H4 (cell line): ENCODE measurements around a stretch of chr9.

- RAMPAGE, long total RNA: no peak
Observed at GRCh38 chr9:131189763-131190366, 64.5 kb downstream of the NUP214 start.

DNA sequence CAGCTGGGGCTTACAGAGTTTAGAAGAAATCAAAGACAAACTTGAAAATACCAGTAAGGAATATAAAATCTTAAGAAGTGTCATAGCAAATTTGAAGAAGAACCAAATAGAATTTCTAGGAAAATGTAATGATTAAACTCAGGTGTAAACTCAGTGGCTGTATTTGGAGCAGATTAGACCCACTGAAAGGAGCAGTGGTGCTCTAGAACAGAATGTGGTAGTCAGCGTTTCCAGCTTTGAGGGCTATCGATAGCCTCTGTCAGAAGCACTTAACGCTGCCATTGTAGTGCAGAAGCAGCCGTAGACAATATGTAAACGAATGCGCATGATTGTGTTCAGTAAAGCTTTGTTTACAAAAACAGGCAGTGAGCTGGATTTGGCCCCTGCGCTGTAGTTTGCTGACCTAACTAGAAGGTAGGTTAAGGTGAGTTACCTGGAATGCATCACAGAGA is 72.1 kb downstream of the FAM78A start:
- RAMPAGE, long total RNA: no peak

- RAMPAGE, long total RNA: no peak
Observed at GRCh38 chr9:131238356-131238984, 37.8 kb downstream of the FAM78A start.

DNA sequence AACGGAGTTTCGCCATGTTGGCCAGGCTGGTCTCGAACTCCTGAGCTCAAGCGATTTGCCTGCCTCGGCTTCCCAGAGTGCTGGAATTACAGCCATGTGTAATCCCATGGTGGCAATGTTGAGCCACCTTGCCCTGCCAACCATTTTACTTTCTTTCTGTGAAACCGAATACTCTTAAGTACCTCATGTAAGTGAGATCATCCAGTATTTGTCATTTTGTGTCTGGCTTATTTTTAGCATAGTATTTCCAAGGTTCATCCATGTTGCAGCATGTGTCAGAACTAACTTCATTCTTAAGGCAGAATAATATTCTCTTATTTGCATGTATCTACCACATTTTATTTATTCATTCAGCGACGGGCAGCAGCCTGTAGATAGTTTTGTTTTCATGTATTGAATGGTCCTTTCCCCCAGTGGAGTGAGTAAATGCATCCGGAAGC is 8.3 kb downstream of the PRRC2B start:
- RAMPAGE, long total RNA: no peak

DNA sequence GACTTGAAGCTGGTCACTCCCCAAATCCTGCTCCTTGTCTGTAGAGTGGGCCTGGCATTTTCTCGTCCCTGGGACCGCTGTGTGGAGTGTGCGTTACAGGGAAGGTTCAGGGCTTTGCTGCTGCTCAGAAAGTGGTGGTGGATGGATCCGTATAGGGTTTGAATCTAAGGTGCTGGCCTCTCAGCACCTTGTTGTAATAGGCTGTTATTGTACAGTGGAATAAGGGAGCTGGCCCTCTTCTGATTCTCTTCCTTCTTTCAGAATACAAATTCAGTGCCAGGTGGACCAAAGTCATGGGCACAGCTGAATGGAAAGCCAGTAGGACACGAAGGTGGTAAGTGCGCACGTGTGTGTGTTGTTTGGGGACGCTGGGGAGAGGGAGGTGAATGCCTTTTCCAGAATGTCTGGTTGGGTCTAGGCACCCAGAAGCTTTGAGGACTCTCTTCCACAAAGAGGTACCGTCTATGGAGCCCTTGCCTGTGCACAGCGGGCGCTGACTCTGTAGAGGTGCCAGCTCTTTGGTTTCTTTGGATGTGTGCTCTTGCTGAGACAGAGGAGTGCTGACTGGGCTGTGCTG is 44.9 kb downstream of the PRRC2B start:
- RAMPAGE, long total RNA: no peak

DNA sequence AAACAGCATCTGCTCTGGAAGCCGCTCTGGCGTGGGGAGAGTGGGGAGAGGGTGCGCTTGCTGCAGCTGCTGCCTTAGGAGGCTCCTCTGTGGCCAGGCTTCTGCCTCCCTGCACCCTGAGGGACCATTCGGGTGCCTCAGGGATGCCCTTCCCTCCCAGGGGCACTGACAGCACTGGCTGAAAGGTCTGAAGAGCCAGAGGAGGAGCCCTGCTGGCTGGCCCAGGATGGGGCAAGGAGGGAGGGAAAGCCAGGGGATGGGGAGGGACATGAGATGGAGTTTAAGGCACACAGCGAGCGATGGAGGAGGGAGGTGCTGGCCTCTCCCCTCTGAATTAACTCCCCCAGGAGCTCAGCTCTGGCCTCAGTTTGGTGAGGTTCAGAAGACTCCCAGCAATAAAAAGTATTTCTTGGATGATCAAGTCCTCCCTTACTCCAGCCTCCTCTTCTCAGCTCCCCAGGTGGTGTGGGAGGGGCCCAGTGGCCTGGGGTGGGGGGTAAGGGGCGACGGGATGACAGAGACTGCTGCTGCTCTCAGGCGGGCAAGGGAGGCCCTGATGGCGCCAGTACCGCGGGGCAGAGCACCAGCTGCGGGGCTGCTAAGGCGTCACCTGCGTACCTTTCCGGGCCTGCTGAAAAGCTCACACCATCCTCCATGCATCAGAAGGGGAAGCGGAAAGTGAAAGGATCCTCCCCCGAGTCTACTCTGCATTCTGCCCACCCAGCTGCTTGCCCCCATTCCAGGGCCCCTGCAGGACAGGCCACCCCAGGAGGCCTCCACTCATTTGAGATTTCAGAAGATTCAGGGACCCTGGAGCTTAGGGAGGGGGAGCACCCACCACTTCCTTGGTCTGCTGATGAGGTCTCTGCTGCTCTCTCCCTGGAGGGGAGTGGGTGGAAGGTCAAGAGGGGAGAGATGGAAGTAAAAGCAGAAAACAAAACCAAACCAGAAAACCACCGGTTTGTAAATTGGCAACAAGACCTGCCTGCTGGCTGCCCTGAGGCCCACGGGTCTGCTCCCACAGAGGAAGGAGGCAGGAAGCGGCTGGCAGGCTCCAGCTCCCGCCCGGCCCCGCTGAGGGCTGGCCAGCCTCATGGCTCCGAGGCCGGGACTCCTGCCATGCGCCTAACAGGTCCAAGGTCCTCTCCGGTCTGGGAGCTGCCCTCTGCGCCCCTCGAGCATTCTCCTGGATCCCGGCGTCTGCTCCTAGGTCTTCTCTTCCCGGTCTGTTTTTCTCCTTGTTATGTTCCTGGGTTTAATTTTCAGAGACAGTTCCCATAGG is 33.4 kb downstream of the PRRT1B start:
- RAMPAGE, long total RNA: no peak

GRCh38 chr9:131603027-131603605 is 57.8 kb downstream of the PRRT1B start:
- RAMPAGE, long total RNA: no peak

DNA sequence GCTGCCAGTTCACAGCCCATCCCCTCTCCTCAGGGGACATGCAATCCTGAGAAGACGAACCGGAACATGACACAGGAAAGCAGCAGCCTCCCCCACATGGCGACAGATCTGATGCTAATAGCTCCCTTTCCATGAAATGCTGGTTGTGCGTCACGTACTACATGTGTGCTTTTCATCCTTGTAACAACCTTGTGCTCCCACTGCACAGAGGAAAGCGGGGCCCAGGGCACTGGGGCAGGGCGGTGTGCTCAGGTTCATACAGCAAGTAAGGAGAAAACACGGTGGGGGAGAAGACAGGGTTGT is 67.6 kb downstream of the PRRT1B start:
- RAMPAGE, long total RNA: no peak

- RAMPAGE, long total RNA: no peak
Observed at GRCh38 chr9:131624633-131625408, 79.5 kb downstream of the PRRT1B start.

- RAMPAGE, long total RNA: no peak
Observed at GRCh38 chr9:131635055-131635707, 89.9 kb downstream of the PRRT1B start.

DNA sequence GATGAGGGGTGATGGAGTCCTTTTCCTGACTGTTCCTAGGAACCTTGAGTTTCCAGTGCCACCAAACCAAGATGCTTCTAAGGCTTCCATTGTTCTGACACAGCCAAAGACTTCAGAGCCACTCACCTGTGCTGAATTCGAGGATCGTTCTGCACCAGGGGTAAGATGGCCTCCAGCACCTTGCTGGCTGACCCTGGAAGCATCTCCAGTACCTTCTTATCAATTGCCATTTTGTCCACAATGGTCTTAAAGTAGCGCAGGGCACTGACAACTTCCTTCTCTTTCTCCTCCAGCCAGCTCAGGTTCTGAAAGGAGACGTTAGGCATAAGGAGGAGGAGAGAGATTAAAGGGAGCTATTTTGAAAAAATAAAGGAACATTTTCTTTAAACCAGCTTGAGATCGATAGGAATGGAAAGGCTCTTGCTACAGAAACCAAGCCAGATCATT is 96.7 kb downstream of the RAPGEF1 start:
- RAMPAGE, long total RNA: no peak

DNA sequence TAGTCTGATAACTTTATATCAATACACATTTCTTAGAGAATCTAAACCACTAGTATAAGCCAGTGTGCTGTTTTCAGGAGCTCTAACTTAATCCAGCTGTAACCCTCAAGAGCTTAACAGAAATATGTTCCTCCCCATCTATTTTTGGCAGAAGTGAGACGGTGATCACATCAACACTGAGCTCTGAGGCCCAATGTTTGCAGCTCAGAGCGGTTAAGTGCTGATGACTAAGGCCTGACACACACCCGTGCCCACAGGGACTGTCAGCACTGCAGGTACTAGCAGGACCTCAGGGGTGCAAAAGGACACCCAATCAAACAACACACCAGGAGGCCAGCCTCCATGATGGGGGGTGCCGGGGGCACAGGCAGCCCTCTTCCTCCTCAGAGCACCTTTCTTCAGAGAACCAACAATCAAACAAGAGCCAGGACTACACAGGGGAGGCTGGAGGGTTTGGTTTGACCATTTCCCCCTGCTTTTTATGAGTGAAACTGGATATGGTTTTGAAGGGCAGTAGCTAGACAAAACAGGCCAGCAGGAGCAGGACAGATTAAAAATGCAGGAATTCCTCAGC is 61.3 kb downstream of the RAPGEF1 start:
- RAMPAGE, long total RNA: no peak

GRCh38 chr9:131700756-131701665 is 38.9 kb downstream of the RAPGEF1 start:
- RAMPAGE, long total RNA: no peak

DNA sequence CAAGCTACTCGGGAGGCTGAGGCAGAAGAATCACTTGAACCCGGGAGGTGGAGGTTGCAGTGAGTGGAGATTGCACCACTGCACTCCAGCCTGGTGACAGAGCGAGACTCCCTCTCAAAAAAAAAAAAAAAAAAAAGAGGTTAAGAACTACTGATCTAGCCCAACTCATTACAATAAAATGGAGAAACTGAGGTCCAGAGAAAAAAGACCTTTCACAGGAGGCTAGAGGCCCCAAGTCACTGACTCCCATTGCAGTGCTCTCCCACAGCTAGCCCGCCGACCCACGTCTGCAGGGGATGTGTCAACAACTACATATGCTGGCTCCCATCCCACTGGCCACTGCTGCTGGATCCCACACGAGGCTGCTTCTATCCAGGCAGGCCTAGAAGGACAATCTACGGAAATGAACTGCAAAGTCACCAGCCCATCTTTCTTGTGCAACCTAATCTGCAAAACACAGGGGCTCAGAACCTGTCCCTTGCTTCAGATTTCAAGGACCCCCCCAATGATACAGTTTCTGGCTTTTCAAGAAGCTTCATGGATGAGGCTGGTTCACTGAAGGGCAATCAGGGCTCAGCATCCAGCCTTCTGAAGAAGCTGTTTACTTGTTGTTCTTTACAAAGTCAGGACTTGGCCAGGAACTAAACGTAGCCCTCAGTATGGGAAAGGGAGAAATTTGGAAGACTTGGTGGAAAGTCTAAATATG is 24.0 kb downstream of the RAPGEF1 start:
- RAMPAGE, long total RNA: no peak

GRCh38 chr9:131728427-131728946 is 11.4 kb downstream of the RAPGEF1 start:
- RAMPAGE, long total RNA: no peak

- RAMPAGE, long total RNA: no peak
Observed at GRCh38 chr9:131738230-131738661, 1.6 kb downstream of the RAPGEF1 start.

- RAMPAGE, long total RNA: no peak
Observed at GRCh38 chr9:131765118-131765378, 25.2 kb upstream of the RAPGEF1 start.

DNA sequence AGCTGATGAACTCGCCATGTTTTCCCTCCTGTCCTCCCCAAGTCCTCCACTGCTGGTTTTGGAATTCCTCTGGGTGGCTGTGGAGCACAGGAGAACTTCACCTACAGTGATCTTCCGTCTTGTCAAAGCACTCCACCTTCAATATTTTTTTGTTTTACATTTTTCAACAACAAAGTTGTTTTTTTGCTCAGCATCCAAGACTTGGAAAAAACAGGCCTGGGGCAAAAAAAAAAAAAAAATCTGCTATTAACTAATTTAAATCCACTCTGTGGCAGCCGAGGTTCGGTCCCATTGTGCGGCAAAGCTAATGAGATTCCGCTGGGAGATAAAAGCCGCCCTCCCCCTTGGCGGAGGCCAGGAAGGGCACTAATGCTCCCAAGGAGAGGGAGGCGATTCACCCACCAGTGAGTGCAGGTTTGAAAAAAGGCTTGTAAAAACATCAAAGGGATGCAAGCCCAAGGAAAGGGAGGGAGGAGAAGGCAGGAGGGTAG is 129.3 kb upstream of the RAPGEF1 start:
- RAMPAGE, long total RNA: no peak

GRCh38 chr9:132213956-132214638 is 52.2 kb downstream of the NTNG2 start:
- RAMPAGE, long total RNA: no peak

- RAMPAGE, long total RNA: no peak
Observed at GRCh38 chr9:132241825-132242966, 80.3 kb downstream of the NTNG2 start.